Cardiac septum (tissue), 1 donor: ENCODE results near the gene TKT.

- PRO-cap: unidirectional peak, minus-strand start at chr3:53255914; unidirectional peak, minus-strand start at chr3:53256022
Observed at GRCh38 chr3:53255379-53256401, at the start of gene TKT. TSS of gene TKT (minus strand) at chr3:53256022.

DNA sequence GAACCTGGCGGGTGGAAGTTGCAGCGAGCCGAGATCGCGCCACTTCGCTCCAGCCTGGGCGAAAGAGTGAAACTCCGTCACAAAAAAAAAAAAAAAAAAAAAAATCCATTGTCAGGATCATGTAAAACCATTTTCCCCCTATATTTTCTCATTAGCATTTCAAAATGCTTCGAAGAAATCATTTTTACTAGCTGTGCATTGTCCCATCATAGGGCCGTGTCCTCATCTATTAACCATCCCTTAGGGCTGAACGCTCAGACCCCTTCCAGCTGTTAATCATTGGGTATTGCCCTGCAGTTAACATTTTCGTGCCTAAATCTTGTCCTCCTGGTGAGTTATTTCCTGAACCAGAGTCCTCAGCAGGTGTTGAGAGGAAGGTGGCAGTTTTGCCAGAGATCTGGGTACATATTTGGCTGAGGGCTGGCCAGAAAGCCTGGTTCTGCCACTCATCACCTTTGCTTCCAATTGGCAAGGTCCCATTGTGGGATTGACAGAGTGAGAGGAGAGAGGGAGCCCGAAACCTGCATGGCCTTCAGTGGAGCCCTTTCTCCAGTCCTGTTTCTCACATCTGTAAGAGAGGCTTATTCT, 8.7 kb upstream of the TKT start:
- PRO-cap: no peak

GRCh38 chr3:53494879-53495481, 569 bp downstream of the CACNA1D start:
- PRO-cap: no peak

- PRO-cap: no peak
Observed at GRCh38 chr3:53679863-53680462, 166.3 kb downstream of the CHDH start.

- PRO-cap: no peak
Observed at GRCh38 chr3:53806357-53807028, 39.7 kb downstream of the CHDH start.

- PRO-cap: no peak
Observed at GRCh38 chr3:53882605-53883070, 686 bp upstream of the ACTR8 start.

GRCh38 chr3:54017076-54017275, 105.4 kb upstream of the CACNA2D3 start:
- PRO-cap: no peak

DNA sequence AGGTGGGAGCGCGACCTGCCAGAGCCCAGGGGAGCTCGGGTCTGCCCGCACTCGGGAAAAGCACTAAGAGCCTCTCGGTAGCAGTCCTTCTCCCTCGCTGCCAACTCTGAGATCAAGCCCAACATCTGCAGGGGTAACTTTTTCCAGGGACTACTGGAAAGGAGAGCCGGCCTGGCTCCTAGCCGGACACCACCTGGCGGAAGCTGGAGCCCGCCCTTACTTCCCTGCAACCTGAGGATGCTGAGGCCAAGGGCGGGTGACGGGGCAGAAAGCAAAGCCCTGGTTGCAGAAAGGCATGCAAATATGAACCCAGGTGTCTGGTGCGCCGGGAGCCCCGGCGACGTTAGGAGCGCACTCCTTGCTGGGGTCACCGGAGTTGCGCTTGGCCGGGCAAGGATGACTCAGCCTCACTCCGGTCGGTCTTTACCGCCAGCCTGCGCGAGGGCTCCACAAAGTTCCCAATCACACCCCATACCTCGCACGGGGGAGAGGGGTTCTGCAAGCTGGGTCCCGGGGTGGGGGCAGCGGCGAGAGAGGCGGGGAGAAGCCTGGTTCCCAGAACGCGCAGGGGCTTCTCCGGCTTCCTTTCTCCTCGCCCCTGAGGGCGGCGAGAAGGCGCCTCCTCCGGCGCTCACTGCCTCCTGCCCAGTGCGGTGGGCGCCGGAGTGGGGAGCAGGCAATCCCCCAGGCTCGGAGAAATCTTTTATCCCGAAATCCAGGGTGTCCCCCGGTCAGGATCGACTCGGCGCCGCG, 1.3 kb upstream of the CACNA2D3 start:
- PRO-cap: unidirectional peak, plus-strand start at position 558 of the sequence

GRCh38 chr3:54122900-54123282, 539 bp downstream of the CACNA2D3 start:
- PRO-cap: no peak

GRCh38 chr3:54123283-54124176, 1.2 kb downstream of the CACNA2D3 start:
- PRO-cap: no peak

- PRO-cap: no peak
Observed at GRCh38 chr3:54225888-54226205, 103.5 kb downstream of the CACNA2D3 start.

DNA sequence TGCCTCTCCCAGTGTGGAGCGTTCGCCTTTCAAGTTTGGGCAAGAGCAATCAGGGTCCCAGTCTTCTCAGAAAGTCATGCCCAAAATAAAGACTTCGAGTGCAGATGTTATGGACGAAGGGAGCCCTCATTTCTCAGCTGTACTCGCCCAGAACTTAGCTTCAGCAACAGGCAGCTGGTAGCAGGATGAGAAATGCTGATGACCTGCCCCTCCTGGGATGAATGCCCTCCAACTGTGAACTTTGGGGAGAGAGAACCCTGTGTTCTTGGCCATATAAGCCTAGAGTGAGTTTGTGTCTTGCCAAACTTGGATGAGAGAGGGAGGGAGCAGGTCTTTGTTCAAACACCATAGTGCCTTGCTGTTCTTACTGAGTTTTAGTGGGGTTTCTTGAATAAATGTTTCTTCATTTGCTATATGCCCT, 400.3 kb downstream of the LRTM1 start:
- PRO-cap: no peak

DNA sequence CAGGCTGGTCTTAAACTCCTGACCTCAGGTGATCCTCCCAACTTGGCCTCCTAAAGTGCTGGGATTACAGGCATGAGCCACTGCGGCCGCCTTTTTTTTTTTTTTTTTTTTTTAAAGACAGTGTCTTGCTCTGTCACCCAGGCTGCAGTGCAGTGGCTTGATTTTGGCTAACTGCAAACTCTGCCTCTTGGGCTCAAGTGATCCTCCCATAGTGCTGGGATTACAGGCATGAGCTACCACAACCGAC, 39.1 kb upstream of the TASOR start:
- PRO-cap: unidirectional peak, minus-strand start at position 100 of the sequence

DNA sequence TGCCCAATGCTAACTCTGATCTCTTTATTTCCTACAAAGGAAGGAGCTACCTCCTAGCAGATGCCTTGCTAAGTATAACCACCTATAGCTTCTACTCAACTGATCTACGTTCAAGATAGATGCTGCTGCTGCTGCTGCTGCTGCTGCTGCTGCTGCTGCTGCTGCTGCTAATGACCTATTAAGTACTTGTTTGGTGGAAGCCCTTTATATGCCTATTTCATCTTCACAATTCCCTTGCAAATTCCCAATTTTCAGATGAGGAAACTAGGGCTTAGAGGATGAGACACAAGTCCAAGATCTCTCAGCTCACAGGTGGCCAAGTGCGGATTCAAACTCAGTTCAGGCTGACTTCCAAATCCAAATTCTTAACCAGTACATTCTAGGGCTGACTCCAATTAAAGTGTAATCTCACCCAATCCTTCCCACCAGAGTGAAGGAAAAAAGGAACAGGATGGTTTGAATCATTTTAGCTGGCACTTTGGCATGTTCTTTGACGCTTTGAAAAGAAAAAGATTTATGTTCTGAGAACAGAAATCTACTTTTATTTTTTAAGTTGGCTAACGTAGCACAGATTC, 12.8 kb downstream of the ARHGEF3 start:
- PRO-cap: no peak

DNA sequence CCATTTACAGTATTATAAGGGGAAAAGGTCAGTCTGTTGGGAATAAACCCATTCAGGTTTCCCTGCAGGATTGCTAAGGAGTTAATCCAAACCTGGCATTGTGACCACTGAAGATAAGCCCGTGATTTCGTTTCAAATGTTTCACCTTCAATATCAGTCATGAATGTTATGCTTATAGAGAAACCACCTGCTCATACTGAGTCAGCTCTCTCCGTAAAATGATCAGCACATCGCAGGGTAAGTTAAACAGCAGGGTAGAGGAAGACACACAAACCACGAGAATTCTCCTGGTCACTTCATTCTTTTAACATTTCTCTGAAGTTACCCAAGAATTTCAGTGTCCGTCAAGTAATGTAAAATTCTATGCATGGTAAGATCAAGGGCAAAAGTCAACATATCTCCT, 67.4 kb upstream of the ARHGEF3 start:
- PRO-cap: no peak

DNA sequence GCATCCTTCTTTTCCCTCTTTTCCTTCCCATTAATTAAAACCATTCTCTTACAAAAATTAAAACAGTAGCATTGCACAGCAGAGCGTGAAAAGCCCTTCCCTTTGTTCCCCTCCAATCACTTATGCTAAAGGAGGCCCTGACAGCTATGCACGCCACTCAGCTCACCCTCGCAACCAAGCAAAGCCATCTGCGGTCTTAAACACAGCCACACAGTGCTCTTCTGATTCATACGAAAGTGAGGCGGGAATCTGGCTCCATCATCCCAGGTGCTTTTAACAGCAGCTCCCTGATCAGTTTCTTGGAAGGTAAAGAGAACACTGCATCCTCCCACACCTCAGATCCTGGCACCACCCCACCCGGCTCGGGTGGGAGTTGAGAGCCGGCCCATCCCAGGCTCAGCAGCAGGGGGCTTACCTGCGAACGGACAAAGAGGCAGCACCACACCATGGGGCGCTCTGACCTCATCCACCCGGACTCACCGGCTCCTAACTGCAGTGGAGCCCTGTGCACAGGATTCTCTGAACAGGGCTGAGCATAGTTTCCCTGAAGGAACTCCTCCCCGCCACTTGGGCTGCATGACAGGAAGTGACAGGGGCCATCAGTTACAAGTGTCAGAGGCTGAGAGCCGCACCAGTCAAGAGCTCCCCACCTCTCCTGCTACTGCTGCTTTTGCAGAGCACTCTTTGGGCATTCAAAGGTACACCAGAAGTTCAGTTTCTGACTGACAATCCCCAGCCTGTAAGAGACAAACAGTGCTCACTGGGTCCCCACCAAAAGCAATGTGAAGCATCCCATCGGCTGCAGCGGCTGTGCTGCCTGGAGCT, 114.4 kb upstream of the ARHGEF3 start:
- PRO-cap: bidirectional peak, plus-strand start at position 229 of the sequence, minus-strand start at position 124 of the sequence; bidirectional peak, plus-strand start at position 602 of the sequence, minus-strand start at position 492 of the sequence

DNA sequence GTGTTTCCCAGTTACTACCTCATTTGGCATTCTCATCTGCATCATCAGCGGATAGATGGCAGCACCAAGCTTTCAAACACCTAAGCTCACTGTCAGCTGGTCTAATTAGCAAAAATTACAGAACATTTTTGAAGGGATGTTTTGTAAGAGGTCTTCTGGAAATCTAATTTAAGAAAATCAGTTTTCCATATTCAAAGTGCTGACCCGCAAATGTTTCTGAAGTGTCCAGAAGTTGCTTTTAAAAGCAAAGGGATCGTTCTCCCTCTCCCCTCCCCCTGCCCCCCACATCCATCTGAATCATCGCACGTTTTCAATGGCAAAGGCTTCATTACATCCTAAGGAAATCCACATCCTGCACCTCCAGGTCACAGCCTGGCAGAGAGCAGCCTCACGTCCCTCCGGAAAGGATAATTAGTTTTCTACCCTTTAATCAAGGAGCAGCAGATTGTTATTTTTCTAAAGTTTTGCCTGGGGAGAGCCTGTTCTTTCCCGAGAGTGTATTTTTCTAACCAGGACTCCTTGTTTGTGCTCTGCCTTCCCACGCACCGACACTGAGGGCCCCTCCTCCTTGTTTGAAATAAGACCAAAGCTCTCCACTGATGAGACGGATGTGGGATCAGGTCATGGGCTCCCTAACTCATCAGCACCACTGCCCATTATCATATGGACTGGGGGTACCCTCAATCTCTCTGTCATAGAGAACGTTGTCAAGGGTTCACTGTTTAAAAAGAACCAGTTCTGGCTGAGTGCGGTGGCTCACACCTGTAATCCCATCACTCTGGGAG, 85.9 kb upstream of the SPATA12 start:
- PRO-cap: no peak

DNA sequence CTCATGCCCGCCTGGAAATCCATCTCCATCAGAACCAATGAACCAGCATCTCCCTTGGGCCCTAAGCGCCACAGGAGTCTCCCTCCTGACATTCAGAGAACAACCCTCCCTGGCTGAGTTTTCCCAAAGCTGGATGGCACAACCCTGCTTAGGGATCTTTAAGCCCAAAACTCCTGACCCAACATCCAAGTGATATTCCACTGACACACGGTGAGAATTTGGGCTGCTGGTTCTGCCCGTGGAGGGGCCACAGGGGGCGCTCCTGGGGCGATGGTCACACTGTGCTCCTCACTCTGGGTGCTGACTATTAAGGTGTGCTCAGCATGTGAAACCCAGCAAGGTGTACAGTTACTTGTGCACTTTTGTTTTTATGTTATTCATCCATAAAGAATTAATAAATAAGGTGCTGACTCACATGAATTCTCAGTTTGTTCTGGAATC, 53.7 kb upstream of the SPATA12 start:
- PRO-cap: no peak

- PRO-cap: unidirectional peak, minus-strand start at chr3:57170253
Observed at GRCh38 chr3:57169984-57170564, 4.9 kb upstream of the IL17RD start.

DNA sequence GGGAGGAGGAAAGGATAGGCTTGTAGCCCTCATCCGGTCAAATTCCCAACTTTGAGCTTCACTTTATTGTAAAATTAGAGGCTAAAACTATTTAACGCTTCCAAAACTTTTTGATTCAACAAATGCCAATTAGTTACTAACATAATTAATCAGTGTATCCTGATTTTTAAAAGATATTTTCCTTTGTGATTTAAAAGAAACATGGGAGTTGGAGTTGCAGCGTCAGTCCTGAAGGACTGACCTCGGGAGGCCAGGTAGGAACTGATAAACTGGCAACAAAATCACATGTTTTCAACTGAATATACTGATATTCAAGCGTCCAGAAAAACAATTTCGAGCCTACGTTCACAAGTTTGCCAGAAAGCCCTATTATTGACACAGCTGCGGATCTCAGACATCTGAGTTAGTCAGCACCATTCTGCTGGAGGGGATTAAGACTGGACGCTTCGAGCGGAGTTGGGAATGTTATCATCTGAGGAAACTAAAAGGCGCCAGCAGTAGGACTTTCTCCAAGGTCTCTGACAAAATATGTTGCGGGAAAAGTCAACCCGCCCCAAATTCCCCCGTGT, 551 bp upstream of the APPL1 start:
- PRO-cap: no peak